Myometrial cell (primary cell): ENCODE results near the gene ARHGAP26.

DNA sequence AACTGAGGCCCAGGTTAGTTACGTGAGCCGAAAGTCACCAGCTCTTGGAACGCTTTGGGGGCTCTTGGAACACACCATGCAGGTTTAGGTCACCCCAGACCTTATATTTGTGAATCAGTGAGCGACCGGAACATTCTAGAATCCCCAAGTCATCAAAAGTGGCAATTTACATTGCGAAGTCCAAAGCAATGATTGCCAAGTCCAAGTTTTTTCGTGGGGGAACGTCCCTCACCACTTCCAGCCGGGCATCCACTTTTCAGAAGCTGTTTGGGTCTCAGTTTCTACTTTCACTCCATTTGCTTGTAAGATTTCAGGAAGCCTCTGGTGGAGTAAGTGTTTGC is 32.7 kb upstream of the SPRY4 start:
- RAMPAGE, long total RNA, result no peak

GRCh38 chr5:142433777-142434249 is 109.0 kb upstream of the SPRY4 start:
- RAMPAGE, long total RNA, result no peak

GRCh38 chr5:142620890-142621497 is 64.9 kb downstream of the FGF1 start:
- RAMPAGE, long total RNA, result start-site peak on the minus strand at chr5:142621328-142621380, 61 and 39 reads in 2 replicates

GRCh38 chr5:142697143-142698342 is 11.7 kb upstream of the FGF1 start:
- RAMPAGE, long total RNA, result no peak

- RAMPAGE, long total RNA, result no peak
These were observed at the start of gene ARHGAP26 for GRCh38 chr5:142770033-142770962. Gene ARHGAP26, plus strand, starts transcription at chr5:142770377.

- RAMPAGE, long total RNA, result no peak
These were observed 56.4 kb downstream of the ARHGAP26 start for GRCh38 chr5:142826638-142826927.

GRCh38 chr5:142860132-142860867 is 90.1 kb downstream of the ARHGAP26 start:
- RAMPAGE, long total RNA, result no peak

DNA sequence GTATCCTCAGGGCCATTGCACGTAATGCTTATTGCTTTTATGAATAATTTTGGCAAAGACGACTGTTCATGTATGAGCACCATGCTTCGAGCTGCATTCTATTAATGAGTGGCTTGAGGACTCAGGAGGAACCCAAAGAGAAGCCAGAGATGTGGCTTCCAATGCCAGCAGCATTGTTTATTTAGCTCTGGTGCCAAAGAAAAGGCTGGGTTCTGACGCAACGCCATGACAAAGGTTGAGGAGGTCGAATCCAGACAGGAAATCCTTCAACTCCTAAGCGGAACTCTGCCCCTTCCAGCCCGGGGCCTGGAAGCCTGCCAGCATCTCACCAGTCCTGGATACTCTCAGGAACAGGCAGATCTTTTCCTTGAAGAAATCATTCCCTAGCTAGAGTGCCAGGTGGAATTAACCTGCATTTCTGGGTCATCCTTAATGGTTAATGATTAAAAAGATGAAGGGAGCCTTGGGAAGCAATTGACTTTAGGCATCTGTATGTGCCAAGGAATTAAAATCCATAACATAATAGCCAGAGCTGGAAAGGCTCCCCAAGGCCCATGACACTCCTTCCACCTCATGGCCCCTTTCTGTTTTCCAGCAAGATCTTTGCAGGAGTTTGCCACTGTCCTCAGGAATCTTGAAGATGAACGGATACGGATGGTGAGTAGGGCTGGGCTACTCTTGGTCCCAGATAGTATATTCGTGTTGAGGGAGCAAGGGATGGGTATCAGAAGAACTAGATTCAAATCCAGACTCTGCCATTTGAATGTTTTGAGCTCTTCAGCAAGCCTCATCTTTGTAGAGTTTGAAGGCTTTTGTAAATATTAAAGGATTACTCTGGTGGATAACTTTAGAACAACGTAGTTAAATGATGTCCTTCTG is 104.6 kb downstream of the ARHGAP26 start:
- RAMPAGE, long total RNA, result no peak

- RAMPAGE, long total RNA, result no peak
These were observed 124.0 kb downstream of the ARHGAP26 start for GRCh38 chr5:142894056-142894659.

DNA sequence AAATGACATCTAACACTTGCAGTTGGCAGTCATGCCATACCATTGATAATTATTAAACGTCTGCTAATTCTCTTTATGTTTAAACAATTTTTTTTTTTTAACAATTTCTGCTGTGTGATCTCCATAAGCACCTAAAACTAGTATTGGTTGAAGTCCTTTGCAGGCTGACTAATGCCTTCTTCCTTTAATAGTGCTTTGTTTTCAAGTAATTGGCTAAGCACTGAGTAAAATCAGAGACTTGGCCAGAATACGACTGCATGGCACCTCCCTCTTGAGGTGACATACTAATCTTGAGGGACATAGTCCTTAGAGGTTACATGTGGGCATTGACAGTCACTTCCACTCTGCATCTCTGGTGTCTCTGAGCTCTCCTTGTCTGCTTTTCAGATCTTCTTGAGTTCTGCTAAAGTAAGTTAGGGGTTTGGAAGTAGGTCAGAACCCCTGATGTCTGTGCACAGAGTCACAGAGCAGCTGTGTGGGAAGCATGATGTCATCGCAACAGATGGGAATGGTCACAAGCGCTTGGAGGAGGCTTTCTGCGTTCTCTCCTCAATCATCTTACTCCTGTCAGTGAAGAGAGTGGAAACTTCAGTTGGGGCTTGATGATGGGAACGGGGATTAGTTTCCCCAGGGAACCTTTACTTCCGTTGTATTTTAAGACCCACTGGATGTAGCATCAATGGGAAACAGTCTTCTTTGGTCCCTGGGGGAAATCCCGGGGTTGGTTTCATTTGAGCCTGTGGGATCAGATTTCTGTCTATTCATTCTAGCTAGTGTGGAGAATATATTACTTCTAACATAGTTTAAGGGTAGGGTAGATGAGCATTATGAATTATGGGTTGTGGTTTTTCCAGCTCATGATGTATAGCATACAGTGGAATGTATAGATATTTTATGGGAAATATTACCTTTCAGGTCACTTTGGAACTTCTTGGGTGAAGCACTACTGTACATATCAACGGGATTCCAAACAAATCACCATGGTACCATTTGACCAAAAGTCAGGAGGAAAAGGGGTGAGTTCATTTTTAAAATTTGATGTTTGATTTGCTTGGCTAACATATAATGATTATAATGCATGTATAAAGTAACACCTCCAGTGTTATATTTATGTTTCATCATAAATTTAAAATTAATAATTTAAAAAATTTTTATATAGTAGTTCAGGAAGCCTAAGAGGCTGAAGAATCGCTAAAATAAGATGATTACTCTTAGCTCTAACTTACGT is 137.0 kb downstream of the ARHGAP26 start:
- RAMPAGE, long total RNA, result no peak

GRCh38 chr5:143002050-143003227 is 232.3 kb downstream of the ARHGAP26 start:
- RAMPAGE, long total RNA, result no peak

- RAMPAGE, long total RNA, result no peak
These were observed 238.9 kb downstream of the ARHGAP26 start for GRCh38 chr5:143008904-143009711.

DNA sequence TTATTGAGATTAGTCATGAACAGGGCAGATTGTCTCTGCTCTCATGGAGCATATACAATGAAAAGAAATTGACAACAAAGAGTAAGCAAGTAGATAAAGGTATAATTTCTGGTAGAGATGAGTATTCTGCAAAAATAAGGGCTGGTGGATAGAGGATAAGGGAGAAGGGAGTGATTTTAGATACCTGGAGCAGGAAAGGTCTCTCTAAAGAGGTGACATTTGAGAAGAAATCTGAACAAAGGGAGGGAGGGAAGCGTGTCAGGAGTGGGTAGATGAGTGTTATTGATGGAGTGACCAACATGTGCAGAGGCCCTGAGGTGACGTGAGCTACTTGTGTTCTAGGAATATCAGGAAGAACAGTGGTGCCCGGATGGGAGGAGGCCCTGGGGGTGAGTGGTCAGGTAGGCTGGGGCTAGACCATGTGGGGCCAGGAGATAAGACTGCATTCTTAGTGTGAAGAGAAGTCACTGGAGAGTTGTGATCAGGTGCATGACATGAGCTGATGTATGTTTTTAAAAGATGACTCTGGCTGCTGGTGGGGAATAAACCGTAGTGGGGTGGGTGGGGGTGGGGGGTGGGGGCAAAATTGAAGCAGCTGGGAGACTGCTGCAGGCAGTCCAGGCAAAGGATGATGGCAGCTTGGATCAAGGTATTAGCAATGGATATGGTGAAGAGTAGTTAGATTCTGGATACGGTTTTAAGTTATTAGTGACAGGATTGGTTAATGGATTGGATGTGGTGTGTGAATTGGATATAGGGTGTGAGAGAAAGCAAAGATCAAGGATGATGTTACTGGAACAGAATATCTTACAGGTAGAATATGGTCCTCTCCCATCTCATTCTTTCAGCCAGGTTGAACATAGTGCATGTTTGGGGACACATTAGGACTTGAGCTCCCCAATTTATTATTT is 256.3 kb downstream of the ARHGAP26 start:
- RAMPAGE, long total RNA, result no peak

DNA sequence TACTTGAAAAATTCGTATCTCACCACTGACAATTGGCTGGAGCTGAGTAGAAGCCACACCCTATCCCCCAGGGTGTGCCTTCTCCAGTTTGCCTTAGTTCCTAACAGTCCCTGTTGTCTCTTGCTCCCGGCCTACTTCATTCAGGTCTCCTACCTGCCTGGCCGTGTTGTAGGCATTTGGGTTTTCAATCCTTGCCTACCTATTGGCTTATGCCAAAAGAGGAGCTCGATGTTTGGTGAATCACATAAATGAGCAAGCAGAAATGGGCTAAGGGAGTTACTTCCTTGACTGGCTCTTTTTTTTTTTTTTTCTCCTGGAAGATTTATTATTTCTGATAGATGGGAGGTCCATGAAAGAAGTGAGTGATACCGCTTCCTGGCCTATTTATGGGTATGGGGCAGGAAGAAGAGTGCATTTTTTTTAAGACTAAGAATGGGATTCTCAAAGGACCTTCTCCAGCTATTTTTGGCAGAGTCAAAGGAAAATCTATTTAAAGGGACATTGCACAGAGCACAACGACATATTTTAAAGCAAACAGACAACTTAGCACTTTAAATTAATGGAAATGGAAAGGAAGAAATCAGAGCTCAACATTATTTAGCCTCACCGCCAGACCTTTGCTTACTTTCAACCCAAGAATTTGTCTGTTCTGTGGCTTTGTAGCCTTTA is 294.1 kb downstream of the ARHGAP26 start:
- RAMPAGE, long total RNA, result no peak

DNA sequence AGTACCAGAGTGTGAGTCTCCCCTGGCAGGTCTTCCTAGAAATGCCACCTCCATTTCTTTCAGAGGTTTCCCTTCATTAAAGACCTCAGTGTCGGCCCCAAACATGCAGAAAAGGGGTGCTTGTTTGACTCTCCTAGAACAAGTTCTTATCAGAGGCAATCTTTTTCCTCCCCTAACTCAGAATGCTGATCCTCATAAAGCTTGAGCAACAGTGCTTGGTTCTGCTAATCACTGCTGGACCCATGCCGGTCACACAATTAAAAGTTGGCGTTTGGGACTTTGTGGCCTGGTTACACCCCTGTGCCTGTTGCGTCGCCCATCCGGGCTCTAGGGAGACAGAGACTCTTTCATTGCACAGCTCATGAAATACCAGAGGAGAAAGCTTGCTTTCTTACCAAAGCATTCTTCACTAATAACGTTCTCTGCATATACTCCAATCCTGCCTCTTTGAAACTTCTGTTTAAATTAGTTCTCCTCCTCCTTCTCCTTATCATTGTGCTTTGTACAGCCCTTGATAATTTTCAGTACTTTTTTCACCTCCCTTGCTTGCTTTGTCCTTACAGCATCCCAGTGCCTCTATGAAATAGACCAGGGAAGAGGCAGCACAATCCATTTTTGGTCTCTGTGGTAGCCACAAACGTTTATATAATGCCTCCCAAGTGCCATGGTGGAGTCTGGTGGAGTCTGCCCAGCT is 301.0 kb downstream of the NR3C1 start:
- RAMPAGE, long total RNA, result no peak

- RAMPAGE, long total RNA, result no peak
These were observed 56.6 kb downstream of the NR3C1 start for GRCh38 chr5:143346817-143347275.

DNA sequence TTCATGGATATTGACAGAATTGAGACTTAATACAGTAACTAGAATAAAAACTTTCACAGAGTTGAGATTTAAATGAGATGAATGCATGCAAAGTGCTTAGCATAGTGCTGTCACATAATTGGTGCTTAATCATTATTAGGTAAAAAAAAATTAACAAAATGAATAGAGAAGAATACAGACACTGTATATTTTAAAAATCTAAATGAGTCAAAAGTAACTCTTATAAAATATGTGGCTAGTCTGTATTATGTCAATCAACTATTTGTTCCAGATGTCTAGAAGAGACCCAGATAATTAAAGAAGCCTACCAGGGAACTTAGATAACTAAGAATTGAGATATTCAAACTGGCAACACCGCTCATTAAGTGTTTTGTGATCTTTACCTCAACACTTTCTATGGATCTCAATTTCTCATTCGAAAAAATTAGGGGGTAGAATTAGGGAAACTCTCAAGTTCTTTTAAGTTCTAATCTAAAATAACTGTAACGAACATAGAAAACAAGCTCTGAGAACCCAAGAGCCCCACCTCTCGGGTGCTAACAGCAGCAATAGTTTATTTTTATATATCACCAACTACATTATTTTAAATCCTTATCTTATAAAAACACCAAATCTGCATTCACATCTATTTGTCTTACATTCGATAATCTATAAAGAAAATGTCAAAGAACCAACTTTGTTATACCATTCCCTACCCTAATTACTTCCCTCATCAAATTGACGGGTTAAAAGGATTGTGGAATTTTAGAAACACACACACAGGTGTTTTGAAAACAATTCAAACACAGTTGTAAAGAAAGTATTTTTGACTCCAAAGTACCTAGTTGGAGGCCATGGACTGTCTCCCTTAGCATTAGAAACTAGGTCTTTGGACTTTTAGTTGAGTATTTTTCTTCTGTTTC is 10.6 kb downstream of the NR3C1 start:
- RAMPAGE, long total RNA, result no peak

DNA sequence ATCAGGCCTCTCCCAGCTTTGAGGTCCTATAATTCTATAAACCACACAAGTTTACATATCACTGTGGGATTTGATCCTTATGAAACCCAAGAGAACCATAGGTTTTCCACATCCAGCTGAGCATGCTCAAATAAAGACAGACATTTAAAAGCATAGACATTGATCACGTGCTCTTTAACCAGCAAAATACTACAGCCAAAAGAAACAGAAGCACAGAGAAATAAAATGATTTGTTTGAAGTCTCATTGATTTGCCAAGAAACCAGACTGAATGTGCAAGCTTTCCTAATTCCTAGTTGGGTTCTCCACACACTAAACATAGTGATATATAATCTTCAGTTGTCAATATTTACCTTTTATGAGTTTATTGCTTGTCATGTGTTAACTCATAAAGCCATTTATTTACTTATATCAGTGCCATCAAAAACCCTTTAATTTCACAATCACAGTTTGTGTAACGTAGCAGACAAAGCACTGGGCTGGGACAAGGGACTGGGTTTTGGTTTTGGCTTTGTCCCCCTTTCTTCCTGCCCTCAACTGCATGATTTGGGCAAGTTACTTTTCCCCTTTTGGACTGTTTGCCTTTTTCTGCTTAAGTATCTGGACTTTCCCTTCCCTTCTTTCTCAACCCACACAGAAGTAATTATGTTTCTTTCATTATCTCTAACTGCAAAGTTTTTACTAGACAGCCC is 14.5 kb upstream of the NR3C1 start:
- RAMPAGE, long total RNA, result no peak

DNA sequence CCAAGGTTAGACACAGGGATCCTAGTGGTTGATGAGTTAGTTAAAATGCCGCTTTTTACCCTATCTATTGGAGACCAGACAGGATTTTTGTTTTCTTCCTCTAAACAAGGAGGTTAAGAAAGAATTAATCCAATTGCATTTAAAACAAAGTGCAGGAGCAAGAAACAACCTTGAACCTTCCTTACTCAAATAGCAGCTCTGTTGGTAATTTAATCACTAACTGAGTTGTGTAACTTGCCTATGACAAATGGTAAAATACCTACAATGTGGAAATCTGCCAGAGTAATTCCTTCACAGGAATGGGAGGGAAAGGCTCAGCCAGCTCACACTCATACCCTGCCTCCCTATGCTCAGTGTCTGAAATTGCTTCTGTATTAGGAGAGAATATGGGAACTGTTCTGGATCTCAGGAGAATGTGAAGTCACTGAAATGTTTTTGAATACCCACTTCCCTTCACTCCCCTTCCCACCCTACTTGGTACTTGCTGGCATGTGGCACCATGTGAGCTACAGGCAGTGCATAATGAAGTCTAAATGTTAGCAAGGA is 103.7 kb upstream of the NR3C1 start:
- RAMPAGE, long total RNA, result no peak

GRCh38 chr5:143563022-143563388 is 159.5 kb upstream of the NR3C1 start:
- RAMPAGE, long total RNA, result no peak